Hematopoietic multipotent progenitor cell (in vitro differentiated cells): ENCODE measurements around a stretch of chr5.

DNA sequence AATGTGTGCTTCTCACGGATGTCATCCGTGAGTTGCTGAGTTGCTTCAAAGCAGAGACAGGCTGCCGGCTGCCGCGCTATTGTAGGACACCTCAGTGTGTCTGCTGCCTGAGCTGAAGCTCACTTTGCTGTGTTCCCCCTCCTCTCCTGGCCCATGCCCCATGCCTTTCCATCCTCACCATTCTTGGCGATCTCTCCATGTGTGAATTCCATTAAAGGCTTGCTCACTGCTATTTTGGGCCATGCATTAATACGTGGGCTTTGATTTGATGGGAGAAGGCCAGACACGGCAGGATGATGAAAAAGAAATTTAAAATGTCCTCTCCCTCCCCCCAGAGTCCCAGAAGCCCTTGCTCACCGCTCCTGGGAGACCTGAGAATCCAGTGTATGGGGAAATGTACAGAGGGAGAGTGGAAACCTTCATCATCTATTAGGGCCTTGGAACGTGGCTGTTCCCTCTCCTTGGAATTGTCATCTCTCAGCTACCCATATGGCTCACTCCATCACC lies 14.4 kb downstream of the ADAM19 start:
- CAGE, long polyA plus RNA = no peak

DNA sequence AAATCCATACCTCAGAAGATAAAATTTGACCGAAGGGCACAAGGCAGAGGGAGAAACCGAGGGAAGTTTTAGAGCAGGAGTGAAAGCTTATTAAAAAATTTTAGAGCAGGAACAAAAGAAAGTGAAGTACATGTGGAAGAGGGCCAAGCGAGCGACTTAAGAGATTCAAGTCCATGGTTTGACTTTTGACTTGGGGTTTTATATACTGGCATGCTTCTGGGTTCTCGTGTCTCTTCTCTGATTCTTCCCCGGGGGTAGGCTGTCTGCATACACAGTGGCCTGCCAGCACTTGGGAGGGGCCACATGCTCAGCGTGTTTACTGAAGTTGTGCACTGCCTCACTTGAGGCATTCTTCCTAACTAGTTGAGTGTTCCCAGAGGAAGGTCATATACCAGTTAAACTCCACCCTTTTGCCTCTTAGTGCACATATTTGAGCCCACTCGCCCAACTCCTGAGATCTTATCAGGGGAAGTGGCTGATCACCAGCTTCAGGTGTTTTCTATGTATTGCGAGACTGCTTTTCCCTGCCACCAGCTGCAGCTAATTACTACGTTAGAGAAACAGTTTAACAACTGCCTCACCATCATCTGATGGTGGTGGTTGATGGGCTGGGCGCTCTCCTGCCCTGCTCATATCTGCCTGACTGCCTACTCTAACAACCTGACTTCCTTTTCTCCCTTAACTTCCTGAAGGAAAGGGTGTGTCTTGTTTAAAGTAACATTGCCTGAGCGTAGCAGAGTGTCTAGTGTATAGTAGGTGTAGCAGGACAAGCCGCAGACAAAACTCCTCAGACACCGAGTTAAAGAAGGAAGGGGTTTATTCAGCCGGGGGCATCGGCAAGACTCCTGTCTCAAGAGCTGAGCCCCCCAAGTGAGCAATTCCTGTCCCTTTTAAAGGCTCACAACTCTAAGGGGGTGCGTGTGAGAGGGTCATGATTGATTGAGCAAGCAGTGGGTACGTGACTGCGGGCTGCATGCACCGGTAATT lies 60.0 kb upstream of the CLINT1 start:
- CAGE, long polyA plus RNA = no peak

DNA sequence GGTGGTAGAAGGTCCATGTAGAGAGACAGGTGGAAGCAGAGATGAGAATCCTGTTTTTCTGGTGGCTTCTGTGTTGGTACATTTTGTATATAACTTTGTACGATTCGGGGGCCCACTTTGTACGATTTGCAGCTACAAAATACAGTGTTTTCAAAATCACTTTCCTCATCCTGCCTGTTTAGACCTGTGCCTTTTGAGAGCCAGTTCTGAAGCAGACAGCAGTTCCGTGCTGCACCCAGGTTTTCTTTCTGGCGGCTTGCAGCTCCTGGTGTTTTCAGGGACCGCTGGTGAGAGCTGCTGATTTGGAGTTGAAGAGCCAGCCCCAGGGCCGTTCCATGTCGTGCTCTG lies 135.8 kb upstream of the CLINT1 start:
- CAGE, long polyA plus RNA = no peak

DNA sequence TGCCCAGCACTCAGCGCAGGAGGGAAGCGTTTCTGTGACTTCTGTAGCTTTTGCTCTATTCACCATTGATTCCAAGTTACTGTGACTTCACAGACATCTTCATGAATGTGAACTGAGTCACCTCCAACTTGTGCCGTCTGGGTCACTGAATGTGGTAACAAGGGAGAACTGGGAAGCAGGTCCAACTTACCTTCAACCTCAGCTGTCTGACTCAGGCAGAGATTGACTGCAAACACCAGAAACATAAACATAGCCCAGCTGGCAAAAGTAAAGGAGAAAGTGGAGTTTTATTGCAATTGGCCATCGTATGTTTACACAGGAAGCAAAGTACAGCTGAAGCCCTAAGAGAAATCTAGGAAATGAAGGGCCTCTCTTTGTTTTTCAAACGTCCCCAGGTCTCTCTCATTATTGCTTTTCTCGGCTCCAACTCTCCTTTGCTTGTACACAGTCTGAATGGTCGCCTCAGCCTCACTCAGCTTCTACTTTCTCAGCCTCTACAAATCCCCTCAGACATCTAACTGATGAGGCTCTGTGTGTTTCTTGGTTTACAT lies 428.9 kb upstream of the CLINT1 start:
- CAGE, long polyA plus RNA = no peak

GRCh38 chr5:158979695-158980549 lies 119.8 kb downstream of the EBF1 start:
- CAGE, long polyA plus RNA = no peak

GRCh38 chr5:158997566-158997759 lies 102.3 kb downstream of the EBF1 start:
- CAGE, long polyA plus RNA = no peak

- CAGE, long polyA plus RNA = no peak
Measured at GRCh38 chr5:159100923-159101490, 1.3 kb upstream of the EBF1 start.

DNA sequence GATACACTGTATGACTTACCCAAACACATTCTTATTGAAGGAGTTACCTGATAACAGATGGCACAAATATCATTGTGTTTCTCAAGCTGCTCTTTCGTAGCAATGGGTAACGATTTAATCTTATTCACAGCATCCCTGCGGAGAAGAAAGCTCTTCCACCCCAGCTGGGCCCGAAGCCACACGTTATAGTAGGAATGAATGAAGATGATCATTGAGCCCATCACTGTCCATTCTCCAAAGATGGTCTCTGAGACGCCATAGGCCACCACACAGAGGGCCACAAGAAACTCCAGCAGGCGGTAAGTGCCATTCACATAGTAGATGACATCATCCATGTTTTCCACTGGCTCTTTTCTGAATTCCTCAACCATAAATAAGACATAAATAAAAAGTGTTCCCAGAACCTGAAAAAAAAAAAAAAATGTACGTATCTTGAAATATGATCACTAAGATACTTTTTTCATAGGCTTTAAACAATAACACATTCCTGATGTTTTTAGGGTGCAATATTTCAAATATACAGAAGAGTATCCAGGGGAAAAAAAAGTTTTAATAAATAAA lies 48.1 kb downstream of the RNF145 start:
- CAGE, long polyA plus RNA = no peak

DNA sequence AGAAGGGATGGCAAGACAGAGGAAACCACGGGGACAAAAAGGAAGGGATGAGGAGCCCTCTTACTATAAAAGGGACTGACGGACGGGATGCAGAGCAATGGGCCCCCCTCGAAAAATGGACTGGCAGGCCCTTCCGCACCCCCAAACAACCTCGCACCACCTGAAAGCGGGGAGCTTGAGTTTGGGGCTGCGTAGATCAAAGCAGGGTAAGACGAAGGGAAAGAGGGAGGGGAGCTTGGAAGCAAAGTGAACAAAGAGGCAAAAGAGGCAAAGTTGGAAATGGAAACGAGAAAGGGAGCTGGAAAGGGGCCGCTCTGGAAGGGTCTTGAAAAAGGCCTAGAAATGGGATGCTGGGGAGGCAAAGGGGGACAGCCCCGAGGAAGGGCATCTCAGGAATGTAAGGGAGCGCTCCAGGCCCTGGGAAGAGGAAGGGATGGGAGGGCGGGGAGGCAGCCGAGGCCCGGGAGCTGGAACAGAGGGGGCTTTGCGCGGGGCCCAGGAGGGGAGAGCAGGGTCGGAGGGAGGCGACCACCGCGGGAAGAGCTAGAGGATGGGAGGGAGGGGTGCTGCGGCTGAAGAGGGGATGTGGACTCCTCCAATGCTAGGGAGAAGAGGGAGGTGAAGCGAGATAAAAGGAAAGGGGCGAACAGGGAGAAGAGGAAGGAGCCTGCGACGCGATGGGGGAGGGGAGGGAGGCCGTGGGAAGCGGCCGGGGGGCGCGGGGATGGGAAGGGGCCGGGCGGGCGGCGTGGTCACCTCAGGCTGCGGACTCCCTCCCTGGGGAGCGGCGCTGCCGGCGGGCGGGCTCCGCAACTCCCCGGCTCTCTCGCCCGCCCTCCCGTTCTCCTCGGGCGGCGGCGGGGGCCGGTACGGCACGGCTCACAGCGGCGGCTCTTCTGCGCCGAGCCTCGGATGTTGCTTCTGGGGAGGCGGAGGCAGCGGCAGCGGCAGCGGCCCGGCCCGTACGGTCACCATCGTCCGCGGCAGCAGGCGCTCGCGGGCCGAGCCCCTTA lies 572 bp downstream of the RNF145 start:
- CAGE, long polyA plus RNA = no peak

DNA sequence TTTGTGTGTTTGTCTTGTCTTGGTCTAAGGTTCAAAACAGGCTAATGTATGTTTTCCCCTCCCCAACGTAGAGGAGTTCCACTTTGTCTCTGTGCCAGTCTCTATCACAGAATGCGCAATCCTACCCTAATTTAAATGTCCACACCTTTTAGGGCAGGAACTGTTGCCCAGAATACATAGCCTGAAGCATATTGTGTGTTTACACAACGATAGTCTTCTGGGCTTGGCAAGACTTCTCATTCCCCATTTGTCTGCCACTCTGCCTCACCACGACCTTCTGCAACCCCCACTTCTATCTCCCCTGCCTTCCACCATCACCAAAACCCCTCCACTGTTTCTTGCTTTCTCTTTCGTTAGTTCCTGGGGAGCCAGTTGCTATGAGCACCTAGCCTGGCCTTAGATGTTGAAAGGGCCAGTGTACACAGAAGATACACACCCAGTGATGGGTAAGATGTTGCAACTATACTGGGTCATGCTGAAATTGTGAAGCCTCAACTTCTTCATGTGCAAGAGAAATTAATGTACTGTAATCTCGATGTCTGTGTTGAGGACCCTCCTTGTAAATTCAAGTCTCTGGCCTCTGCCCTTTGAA lies 886 bp upstream of the RNF145 start:
- CAGE, long polyA plus RNA = no peak

DNA sequence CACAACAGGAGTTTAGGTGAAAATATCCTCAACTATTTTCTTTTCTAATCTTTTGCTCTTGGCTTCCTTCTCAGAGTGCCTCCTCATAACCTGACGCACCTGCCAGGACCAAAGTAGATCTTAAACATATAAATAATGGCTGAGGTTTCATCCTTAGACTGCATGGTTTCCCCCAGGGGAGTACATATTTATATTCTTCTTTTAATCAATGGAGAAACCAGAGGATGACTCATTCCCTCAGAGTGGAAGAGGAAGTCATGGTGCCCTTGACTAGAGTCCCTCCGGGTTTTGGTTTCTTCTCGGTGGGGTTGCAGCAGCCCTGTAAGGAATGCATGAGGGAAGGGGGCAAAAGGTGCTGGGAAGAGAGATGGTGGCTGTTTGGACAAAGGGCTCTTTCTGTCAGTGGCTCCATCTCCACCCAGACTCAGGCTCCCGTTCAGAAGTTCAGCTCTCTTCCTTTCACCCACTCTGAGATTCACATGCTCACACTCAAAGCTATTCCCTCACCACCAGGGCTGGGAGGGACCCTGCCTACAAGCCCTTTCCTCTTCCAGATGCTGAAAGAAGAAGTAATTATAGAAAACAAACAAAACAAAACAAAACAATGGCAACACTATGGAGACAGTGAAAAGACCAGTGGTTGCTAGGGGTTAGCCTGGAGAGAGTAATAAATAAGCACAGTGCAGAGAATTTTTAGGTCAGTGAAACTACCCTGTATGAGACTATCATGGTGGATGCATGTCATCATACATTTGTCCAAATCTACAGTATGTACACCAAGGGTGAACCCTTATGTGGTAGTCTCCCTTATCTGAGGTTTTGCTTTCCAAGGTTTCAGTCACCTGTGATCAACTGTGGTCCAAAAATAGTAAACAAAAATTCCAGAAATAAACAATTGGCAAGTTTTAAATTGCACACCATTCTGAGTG lies 129.8 kb upstream of the IL12B start:
- CAGE, long polyA plus RNA = no peak

GRCh38 chr5:159510051-159510682 lies 179.9 kb upstream of the IL12B start:
- CAGE, long polyA plus RNA = no peak

GRCh38 chr5:159826330-159826938 lies 89.8 kb upstream of the ADRA1B start:
- CAGE, long polyA plus RNA = no peak

- CAGE, long polyA plus RNA = no peak
Measured at GRCh38 chr5:159855934-159856133, 60.4 kb upstream of the ADRA1B start.

GRCh38 chr5:160020881-160021143 lies 11.9 kb downstream of the TTC1 start:
- CAGE, long polyA plus RNA = no peak

- CAGE, long polyA plus RNA = no peak
Measured at GRCh38 chr5:160036161-160036585, 27.2 kb downstream of the TTC1 start.

GRCh38 chr5:160064919-160065827 lies 54.1 kb downstream of the PWWP2A start:
- CAGE, long polyA plus RNA = start-site peak on the plus strand at chr5:160065018-160065354, 37 reads

DNA sequence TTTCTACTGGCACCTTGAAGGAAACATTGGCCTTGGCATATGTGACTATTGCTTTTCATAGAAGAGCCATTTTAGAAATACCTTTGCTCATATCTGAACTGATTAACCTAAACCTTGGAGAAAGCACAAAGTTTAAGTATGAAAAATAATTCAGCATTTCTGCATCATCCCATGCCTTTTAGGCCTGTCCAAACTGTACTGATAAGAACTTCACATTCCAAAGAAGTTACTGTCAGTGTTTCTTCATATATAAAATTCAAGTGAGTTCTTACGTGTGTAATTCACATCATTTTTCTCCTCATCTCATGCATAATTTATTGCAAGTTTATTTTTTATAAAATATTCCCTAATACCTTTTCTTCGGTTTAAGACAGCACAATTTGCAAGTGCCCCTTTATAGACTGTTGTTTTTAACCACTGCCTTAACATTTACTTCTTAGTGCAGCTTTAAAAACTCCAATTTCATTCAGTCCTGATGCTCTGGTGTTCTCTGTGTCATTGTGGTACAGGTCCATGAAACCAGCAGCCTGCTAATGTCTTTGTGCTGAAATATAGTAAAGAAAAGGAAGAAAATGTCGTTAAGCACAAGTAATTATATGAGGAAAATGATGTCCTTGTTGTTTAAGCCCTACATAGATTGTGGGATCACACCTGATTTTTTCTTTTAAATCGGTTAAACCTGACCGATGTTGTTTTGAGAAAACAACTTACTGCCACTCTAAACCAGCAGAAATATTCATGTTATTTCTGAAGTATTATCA lies 41.4 kb downstream of the PWWP2A start:
- CAGE, long polyA plus RNA = no peak

- CAGE, long polyA plus RNA = no peak
Measured at GRCh38 chr5:160093495-160094355, 25.5 kb downstream of the PWWP2A start.

- CAGE, long polyA plus RNA = no peak
Measured at GRCh38 chr5:160118123-160119292, 742 bp downstream of the PWWP2A start.